CD14-positive monocyte (primary cell): ENCODE measurements around a stretch of chr3.

DNA sequence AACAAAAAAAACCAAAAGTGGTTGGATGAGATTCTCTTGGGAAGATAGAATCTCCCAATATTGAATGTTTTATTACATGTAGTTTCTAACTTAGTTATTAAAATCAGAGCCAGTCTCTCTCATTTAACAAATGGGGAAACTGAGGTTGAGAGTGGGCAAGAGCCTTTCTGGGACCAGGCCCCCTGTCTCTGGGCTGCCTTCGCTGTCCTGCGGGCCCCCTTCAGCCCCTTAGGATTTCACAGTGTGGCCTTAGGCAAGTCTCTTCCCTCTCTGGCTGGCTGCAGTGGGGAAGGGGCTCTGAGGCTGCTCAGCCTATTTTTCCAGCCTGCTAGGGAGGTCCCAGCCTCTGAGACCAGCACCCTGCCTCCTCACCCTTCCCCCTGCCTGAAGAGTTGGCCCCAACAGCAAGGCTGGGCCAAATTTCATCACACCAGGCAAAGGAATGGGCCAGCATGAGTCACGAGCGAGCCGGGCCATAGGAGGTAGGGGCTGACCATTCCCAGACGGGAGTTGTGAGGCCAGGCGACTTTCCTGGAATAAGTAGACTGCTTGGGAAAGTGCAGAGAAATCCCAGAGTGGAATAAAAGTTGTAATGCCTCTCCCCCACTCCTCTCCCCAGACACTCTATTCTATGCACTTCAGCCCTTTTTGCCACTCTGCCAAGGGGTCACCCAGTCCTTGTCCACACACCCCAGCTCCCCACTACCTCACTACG lies 5.8 kb upstream of the FBLN2 start:
- CAGE, long polyA plus RNA = no peak

- CAGE, long polyA plus RNA = no peak
Measured at GRCh38 chr3:13546477-13547192, 2.3 kb upstream of the FBLN2 start.

GRCh38 chr3:13575131-13575639 lies 26.3 kb downstream of the FBLN2 start:
- CAGE, long polyA plus RNA = no peak

DNA sequence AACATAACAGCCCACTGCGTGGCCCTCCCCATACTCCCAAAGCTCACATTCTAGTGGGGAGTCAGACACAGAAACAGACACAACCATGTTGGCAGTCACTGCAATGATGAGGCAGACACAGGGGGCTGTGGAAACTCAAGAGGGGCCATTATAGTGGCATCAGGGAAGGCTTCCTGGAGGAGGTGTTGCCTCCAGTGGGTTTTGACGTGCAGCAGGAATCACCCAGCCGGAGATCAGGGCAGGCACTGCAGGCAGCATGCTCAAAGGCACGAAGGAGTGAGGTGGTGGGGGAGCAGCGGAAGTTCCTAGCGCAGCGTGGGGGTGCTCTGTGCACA lies 101.2 kb downstream of the FBLN2 start:
- CAGE, long polyA plus RNA = no peak

DNA sequence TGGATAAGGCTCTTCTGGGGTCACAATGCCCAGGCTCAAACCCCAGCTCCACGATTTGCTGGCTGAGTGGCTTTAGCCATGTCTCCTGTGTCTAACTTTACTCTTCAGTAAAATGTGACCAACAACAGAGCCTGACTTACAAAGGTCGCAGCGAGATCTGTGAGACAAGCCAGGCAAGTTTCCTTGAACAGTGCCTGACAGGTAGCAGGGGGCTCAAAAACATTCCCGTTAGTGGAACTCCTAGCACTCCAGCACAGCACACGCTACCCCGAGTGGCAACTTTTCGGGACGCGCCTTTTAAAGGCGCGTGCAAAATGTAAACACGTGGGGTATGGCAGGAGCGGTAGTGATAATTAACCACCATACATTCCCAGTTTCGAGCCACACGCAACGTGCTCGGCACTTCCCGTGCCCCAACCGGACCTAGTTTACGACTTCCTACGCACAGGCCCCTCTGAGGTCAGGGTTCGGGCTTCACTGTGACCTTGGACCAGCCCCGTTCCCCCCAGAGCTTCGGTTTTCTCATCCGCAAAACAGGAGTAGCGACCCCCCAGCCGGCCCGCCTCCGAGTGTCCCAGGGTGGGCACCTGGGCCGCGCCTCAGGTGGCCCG lies 608 bp downstream of the CHCHD4 start:
- CAGE, long polyA plus RNA = no peak

GRCh38 chr3:14215983-14217271 lies 37.8 kb downstream of the LSM3 start:
- CAGE, long polyA plus RNA = no peak

DNA sequence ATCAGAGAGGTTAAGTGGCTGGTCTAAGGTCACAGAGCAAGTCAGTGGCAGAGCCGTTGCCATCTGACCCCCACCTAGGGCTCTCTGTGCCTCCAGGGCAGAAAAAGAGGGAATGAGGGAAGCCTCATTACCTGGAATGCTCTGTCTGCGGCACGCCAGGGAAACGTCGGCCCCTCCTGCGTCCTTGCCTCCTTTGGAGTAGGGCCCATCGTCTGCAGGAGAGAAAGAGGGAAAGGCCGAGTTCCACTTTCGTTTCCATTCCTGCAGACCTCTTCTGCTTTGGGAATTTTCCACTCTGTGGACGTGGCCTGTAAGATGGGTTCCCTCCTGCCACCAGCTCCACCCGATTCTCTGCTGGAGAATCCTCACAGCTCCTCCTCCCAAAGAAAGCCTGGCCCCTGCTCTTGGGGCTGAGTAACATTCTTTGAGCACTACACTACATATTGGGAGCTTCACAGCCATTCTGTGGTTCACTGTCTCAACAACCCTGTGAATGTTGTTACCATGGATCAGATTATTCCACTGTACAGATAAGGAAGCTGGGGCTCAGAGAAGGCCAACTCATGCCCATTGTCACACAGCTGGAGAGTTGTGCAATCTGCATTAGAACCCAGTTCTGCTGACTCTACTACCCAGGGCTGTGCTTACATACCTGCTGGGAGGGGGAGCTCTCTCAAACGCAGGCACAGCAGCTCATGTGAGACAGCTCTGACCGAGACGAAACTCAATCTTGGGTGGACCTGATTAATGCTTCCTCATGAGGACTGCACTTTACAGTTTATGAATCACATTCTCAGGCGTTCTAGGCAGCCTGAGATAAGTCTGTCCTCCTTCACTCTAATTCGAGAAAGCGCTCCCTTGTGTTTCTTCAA lies 14.2 kb downstream of the GRIP2 start:
- CAGE, long polyA plus RNA = no peak

DNA sequence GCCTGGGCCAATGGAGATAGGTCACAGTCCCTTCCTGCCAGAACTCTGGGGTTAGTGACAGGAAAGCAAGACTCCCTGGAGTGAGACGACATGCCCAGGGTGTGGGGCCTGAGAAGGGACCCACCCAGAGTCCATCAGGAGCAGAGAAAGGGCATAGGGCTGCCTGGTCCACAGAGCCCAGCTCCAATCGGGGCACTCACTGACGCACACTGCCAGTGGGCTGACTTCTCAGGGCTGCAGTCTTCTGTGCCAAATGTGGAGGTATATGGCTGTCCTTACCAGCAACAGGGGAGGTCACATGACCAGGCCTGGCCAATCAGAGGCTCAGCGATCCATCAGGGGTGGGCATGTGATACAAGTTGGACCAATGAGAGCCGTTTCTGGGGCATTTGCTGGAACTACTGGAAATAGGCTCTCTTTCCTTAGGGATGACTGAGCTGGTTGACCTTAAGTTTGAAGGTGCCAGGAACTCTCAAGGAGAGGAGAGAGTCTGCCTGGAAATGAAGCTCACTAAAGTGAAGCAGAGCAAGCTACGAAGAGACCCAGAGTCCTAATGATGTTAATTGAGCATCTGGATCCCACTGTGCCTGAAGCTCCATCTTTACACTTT lies 2.1 kb downstream of the GRIP2 start:
- CAGE, long polyA plus RNA = no peak

DNA sequence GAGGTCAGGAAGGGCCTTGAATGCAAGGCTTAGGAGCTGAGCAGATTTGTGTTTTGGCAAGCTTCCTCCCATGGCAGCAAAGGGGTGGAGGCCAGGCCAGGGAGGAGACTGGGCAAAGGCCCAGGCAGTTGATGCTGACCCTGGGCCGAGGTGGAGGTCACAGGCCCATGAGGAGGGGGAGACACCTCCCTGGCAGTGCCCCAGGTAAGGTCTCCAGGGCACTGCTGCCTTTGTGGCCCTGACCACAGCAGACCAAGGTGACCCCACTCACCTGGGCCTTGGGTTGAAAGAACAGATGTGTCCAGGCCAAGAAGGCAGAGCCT lies 1.5 kb downstream of the GRIP2 start:
- CAGE, long polyA plus RNA = no peak

GRCh38 chr3:14652507-14653019 lies 1.0 kb downstream of the CCDC174 start:
- CAGE, long polyA plus RNA = no peak

DNA sequence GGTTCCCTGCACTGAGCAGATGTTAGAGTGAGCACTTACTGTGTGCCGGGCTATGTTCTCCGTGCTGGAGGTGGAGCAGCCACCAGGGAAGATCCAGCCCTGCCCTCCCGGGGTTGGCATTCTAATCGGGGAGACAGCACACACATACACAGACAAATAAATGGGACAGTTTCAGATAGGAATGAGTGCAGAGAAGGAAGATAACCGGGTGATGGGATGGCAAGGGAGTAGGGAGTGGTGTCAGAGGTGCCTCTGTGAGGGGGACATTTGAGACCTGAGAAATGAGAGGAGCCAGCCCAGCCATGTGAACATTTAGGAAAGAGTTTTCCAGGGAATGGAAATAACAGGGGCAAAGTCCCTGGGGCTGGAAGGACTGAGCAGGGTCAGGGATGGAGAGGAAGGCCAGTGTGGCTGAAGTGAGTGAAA lies 15.6 kb upstream of the FGD5 start:
- CAGE, long polyA plus RNA = no peak

DNA sequence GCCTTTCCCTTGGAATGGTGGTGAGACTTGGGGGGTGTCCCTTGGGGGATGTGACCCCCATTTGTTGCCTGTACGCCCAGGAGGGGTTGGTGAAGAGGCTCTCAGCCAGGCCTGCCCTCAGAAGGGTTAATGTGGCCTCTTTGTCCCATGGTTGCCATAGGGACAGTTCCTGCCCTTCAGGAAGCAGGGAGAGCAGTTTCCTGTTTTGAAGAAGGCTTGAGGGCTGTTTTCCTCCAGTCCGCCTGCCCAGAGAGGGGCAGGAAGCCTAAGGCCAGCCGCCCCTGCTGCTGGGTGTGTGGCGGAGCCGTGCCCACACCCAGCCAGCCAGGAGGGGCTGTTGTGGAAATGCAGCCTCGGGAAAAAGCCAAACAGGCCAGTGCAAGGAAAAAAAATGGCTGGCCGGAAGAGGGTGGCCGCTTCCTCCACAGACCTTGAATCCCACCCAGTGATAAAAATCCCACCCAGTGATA lies 14.5 kb upstream of the FGD5 start:
- CAGE, long polyA plus RNA = no peak

- CAGE, long polyA plus RNA = no peak
Measured at GRCh38 chr3:14957749-14958383, 10.5 kb downstream of the NR2C2 start.

DNA sequence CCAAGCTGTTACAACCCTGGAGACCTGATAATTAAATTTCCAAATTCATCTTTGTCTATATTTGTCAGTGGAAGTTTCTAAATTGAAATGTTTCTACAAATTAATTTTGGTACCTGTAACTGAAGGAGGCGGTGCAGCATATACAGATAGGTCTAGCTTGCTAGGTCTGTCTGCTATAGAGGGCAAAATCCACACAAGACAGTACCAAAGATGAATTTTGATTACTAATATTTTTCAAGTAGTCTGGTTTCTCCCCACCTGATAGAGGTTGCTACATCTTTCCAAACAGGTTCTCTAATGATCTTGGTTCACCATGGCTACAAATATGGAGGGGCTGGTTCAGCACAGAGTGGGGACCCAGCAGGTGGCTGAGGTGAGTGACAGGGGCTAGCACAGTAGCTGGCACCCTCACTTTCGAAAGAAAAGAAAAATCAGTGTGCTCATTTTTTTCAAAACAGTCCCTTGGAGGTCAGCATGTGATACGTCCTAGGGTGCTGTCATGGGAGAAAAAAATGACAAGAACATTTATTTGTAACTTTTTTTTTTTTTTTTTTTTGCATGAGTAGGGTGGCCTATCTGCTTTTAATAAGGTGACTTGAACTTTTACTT lies 14.8 kb downstream of the NR2C2 start:
- CAGE, long polyA plus RNA = no peak

GRCh38 chr3:15037606-15038849 lies 27.1 kb downstream of the MRPS25 start:
- CAGE, long polyA plus RNA = no peak

DNA sequence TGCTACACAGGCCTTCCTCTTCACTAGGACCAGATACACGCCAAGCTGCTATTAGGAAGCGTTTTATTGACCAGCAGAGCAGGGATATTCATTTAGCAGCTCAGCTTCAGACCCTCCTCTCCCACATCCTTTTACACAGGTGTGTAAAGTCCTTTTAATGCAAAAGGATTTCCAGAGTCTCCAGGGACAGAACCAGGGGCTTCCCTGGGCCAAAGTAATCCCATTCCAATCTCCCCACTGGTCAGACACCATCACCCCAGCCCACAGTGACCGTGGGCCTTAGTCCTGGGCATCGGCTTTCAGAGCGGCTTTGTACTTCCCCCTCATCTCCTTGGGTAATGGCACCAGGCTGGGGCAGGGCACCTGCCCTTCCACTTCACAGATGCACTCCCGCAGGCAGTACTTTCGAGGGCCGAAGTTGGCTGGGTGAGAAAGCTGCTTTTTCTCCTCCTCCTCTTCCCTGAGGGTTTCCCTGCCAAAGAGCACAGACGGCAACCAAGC lies 12.9 kb downstream of the MRPS25 start:
- CAGE, long polyA plus RNA = no peak

DNA sequence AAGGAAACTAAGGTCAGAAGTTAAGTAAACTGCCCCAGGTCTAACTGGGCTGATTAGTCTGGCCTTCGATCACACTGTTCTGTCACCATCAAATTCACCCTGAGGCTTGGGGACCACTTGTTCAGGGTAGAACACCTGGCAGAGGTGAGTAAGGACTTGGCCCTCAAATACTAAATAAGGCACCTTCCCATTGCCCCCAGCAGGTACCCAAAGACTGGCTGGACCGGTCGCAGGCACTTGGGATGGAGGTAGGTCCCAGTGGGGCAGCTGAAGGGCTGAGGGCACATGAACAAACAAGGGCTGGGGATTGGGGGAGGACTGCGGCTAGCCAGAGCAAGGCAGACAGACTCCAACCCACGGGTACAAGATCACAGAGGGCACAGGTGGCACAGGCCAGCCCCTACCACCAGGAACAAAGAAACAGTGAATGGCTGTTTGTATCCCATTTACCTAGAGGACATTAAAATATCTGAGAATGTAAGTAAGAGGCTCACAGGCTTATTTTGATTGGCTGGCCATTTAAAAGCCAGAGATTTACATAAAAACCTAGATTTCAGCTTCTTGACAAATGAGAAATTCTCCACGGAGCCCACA lies 1.8 kb downstream of the MRPS25 start:
- CAGE, long polyA plus RNA = no peak

DNA sequence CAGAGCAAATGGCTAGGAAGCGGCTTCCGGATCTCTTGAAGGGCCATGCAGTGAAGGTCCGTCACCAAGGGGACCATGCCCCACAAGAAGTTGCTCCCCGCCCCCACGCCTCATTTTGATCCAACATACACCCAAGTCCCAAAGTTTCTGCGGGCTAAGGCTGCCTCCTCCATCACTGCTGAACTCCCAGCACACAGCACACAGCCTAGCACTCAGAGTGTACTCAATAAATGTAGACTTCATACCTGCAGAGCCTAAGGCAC lies 1.2 kb downstream of the MRPS25 start:
- CAGE, long polyA plus RNA = no peak

DNA sequence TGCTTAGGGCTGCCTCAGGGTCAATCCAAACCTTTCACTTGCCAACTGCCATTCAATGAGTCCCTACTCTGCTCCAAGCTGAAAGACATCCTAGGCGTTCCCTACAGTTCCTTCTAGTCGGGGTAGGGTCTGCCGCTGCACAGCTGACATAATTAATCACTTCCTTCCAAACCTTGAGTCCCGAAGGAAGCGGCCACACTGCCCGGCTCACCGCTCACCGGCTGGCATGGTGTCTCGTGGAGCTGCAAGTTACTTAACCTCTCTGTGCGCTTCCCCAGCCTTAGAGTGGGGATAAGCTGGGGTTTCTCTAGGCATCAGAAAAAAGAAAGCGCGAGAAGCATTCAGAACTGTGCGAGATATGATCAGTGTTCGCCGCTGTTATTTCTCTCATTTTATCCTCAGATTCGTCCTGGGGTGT lies 828 bp downstream of the MRPS25 start:
- CAGE, long polyA plus RNA = no peak

- CAGE, long polyA plus RNA = no peak
Measured at GRCh38 chr3:15095998-15096457, 2.9 kb downstream of the RBSN start.